Jejunum (tissue), 1 donor: ENCODE measurements around the genes TSPY8 and PRY2.

DNA sequence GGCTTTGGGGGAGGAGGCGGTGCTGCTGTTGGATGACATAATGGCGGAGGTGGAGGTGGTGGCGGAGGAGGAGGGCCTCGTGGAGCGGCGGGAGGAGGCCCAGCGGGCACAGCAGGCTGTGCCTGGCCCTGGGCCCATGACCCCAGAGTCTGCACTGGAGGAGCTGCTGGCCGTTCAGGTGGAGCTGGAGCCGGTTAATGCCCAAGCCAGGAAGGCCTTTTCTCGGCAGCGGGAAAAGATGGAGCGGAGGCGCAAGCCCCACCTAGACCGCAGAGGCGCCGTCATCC lies 359 bp downstream of the TSPY2 start:
- PRO-cap: no peak

- PRO-cap: no peak
Measured at GRCh38 chrY:9357614-9358098, at the start of gene TSPY8. TSPY8 (plus strand) TSS chrY:9357797.

GRCh38 chrY:10197407-10198272 lies 670.0 kb downstream of the TSPY10 start:
- PRO-cap: unidirectional peak, plus-strand start at chrY:10197840

DNA sequence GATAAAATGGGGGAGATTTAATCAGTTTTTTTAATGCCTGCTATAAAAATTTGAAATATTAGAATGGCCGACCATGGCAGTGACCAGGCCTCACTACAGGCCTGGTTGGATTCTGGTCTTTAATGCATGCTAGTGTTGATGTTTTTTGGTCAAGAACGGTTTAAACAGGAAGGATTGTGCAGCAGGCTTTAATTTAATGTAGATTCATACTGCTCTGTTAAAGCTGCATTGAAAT lies 14.2 kb downstream of the DDX3Y start:
- PRO-cap: no peak

DNA sequence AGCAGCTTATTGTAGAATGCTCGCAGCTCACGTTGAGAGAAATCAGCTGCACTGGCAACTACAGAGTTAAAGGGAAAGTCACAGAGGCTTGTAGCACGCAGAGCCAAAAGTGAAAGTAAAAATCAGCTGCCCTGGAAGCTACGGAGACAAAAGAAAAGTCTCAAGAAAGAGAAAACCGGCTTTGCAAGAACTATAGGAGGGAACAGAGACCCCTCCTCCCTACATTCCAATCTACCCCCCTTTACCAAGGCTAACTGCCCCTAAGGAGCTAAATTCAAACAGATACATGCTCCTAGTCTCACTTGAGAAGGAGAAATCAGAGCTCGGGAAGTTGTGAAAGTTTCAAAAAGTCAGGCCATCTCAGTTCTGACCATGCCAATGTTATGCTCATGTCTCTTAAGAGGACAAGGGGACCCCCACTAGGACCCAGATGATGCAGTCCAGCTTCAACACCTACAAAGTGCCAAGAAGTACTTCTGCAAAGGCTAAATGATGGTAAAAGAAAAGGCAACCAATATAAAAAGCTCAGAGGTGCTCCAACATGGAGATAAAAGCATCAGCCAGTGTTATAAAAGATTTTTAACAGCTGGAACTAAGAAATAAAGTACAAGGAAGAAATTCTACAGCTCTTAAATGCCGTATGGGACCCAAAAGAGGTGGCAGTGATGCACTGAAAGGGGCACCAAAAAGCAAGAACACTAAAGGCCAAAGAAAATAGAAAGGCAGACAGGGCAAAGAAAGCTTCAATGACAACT lies 900.5 kb downstream of the NLGN4Y start:
- PRO-cap: no peak

DNA sequence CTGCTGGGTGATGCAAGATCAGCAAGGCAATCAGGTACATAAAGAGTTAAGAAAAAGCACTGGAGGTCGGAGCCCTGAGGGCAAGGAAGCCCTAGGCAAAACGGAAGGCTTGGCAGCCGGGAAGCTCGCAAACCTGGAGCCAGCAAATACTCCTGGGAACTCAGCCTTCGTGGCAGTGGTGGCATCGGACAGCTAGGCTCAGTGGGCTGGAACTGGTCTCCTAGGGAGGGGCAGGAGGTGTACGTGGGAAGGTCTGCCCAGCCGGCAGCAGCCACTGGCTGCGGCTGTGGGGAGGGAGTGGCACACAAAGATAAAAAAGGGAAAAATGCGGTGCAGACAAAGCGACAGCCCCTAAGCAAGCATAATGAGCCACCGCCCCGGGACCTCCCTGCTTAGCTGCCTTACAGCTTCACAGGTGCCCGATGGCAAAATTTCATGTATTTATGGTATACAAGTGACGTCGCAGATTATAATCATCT lies 125.2 kb upstream of the KDM5D start:
- PRO-cap: no peak

DNA sequence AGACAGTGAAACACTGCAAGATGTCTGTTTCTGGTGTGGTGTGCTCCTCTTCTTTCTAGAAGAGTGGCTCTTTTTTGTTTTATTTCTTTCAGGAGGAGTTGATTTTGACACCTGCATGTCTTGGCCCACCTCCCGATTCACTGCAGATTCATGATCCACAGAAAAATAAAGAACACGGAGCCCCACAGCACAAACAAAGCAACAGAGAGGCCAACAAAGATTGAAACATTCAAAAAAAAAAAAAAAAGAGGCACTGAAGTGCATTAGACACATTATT lies at the start of gene PRY2:
Gene PRY2 (minus strand): TSS at position 54 of the 277 bp plus-strand sequence.
- PRO-cap: no peak